HTERT-HM (cell line): Measurements from ENCODE around the genes SLMAP, DNASE1L3, PDHB and FAM107A.

DNA sequence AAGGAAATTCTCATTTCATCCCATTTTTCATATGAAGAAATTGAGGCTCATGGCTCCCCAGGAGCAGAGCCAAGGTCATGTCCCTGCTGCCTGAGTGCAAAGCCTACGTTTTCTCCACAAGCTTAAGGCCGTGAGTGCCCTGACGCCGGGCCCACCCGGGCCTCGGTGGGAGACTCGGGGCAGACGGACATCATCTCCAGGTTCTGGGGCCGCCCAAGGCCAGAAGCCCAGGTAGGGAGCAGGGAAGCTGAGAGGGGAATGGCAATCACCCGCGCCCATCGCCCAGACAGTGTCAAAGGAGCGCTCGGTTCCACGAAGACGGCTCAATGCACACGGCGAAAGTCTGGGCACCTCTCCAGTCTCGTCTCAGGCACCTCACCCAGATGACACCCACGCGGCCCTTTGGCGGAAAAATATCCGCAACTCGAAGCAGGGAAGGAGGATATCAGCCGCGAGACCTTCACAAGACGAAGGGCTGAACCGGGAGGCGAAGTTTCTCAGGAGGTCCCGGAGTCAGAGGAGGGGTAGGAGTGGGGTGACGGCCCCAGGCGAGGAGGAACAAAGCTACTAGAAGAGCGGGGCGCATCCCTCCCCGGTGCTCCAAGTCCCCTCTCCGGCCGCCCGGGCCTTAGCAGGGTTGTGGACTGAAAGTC is 940 bp downstream of the IL17RD start:
- RRBS: 3% methylated on average over 5 of the region's 38 CpGs

DNA sequence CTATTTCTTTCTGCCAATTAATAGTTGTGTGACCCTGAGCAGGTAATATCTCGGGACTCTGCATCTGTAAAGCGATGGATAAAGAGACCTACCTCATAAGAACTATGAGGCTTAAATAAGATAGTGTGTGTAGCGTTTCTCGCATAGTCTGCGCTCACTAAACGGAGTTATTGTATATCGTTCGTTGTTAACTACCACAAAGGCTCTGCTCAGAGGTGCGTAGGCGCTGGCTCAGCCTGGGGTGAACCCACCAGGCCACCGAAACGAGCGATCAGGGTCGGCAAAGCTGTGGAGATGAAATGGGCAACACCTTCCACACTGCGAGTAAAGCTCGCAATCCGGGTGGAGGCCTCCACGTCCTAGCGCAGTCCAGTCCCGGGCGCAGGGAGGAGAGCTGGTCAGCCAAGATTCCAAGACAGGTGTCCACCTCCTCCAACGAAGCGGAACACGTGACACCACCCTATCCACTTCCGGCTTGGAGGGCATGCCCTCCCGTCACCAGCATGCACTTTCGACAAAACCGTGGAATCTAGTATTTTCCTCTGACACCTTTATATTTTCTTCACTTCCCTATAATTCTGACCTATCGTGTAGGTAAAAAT is 395 bp upstream of the PDE12 start:
- RRBS: 2% methylated on average over 5 of the region's 29 CpGs

DNA sequence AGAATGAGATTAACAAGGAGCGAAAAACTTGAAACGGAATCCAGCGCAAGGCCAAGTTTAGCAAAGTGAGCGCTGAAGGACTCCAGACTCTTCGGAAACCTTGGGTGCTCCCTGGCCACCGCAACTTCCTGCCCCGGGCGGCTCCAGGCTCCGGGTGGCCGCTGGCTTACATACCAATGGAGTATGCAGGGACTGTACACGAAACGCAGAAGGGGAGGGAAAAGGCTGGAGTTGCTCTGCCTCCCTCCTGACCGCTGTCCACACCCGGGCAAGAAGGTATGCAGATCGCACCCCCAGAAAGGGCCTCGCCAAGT is 746 bp downstream of the ARF4 start:
- RRBS: 1% methylated on average over 4 of the region's 16 CpGs

DNA sequence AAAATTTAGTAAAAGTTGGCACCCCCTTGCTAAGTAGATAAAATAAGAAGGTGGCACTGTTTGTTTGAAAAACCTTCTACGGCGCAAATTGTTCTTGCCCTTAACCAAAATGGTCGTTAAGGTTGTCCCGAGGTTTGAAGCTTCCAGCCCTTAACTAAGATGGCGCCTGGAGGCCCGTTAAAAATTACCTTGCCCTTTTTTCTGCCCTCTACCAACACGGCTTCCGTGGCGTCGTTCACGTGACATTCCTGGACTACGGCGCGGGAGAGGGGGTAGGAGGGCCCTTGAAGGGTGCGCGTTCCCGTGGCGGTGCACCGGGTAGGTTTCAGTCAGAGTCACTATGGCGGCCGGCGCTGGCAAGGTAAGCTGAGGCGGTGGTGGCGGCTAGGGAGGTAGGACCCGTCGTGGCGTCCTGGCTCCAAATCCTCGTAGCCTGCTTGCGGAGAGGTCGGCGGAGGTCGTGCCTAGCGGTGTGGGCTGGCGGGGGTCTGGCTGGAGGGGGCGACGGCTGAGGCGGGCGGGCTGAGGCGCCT is at the start of gene SLMAP:
SLMAP (plus strand) TSS at position 328 of the 533 bp plus-strand sequence.
- RRBS: no CpG with 5 or more reads among the region's 39 CpGs

GRCh38 chr3:57860499-57861090 is 104.5 kb downstream of the SLMAP start:
- RRBS: no CpG with 5 or more reads among the region's 4 CpGs

- RRBS: no CpG with 5 or more reads among the region's 5 CpGs
These were observed 58.3 kb upstream of the FLNB start for GRCh38 chr3:57949868-57950371.

DNA sequence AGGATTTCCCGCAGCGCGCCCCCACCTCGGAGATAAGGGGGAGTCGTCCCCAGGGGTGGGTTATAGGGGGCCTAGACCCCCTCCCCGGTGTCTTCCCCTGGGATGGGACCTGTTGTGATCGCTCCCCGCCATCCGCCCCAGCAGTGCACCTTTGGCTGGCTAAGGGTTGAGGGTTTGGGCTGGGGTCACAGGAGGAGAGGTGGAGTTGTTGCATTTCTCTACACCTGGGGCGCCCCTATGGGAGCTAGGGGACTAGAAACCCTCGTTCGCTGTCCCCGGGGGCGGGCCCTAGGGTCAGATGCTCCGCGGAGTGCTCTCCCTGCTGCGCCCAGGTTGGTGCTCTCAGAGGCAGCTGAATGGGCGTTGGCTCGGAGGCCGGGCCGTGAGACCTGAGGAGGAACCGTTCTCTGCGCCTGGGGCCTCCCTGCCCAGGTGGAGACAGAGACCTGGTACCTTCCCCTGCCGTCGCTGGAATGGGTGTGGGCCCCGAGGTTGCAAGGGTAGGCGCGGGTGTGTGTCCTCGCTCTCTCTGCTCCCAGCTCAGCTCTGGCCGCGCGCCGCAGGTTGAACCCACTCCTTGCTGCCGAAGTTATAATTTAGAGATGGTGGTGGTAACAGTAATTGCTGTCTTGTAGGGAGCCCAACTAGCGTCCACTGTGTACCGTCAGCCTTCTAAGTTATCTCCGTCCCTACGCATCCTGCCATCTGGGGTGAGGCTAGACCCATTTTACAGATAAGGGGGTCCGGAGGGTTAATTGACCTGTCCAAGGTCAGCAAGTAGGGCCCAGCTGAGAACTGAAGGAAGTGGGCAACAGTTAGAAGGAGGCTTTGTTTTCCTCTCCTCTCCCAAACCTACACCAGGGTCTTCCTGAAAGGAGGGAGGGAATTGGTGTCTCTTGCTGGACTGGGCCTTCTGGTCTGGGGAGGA is 974 bp downstream of the FLNB start:
- RRBS: 2% methylated on average over 7 of the region's 39 CpGs

DNA sequence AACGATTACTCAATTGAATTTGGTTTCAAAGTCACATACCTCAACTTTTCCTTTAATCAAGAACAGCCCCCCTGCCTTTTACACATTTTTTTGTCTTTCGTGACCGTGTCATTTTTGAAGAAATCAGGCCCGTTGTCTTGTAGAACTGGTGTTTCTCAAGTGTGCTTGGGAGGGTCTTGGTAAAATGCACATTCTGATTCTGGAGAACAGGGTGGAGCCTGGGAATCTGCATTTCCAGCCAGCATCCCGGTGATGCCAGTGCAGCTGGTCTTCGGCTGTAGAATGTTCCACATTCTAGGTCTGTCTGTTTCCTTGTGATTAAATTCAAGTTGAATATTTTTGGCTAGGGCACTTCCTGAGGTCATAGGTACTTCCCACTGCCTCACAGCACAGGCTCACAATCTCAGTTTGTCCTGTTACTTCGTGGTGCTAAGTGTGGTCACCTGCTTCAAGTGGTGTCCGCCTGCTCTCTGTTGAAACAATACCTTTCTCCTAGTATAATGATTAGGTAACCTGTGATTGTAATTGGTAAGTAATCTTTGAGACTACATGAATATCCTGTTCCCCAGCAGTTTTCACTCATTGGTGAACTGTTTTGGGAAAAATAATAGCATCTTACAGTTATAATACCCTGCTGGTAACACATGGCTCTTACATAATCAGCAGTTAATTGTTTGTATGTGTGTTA is 40.1 kb downstream of the FLNB start:
- RRBS: no CpG with 5 or more reads among the region's 8 CpGs

- RRBS: no CpG with 5 or more reads among the region's 10 CpGs
These were observed 90.5 kb downstream of the DNASE1L3 start for GRCh38 chr3:58120061-58120892.

DNA sequence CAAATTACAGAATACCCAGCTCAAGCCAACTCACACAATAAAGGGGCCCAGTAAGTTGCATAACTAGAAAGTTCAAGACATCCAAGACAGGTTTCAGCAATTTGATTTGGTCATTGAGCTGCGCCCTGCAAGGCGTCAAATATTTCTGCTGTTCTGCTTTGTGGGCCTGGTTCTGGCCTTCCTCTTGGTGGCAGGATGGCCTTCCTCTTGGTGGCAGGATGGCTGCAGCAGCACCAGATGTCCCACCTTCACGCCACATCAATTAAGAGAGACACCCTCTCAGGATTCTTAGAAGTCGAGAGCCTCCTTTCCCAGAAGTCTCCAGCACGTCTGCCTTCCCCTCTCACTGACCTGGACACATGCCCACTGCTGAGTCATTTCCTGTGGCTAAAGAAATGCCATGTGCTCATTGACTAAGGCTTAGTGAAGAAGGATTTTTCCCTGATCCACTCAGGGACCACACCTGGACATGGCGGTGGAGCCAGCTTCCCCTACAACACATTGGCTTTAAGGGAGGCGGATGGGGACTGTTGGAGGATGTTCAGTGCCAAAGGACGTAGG is 49.1 kb downstream of the DNASE1L3 start:
- RRBS: no CpG with 5 or more reads among the region's 8 CpGs

- RRBS: no CpG with 5 or more reads among the region's 15 CpGs
These were observed at the start of gene DNASE1L3 for GRCh38 chr3:58210717-58211569. DNASE1L3 (minus strand) TSS chr3:58210972.

DNA sequence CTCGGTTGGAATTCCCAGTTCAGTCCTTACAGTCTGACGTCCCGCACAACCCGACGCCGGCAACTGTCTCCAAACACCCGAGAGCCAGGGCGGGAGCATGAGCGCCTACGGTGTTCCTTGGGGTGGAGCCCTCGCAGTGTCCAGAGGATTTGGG is 788 bp upstream of the ABHD6 start:
- RRBS: no CpG with 5 or more reads among the region's 11 CpGs

GRCh38 chr3:58246604-58247063 is 9.0 kb downstream of the ABHD6 start:
- RRBS: no CpG with 5 or more reads among the region's 4 CpGs

DNA sequence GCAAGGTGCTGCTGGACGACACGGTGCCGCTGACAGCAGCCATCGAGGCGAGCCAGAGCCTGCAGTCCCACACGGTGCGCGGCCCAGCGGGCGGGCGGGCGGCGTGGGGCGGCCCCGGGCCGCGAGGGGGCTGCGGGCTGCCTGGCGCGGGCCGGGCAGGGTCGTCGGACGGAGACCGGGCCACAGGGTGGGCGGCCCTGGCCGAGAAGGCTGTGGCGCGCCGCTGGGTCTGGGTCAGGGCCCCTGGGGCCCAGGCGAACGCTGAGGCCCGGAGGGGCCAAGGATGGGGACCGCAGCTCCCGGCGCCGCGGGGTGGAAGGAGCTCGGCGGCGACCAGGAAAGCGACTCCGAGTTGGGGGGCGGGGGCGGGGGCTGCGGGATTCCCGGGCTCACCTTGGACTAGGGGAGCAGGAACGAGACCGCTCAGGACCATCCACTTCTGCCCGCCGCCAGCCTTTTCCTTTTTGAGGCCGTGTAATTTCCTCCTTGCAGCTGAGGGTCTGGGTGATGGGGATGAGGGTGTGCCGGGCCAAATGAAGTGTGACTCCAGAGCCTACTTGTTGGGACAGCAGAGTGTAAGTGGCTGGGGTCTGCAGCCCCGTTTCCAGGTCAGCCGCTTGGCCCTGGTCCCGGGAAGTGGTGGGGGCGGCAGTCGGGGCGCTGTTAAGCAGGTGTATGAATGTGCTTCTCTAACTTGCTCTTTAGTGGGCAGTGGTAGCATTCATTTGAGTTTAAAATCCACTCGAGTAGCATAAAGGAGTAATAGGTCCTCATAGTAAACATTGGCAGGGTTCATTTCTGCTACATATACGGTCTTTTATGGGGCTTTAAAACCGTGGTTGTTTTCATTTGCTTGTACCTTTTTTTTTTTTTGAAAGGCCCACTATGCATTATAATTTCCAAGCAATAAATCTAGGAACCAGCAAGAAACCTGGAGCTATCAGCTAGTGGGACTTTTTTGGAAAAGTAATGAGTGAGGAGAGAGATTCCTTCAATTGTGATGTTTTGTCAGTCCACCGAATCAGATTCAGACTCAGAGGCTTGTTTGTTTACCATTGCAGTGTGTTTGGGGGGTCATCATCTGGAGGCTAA is 671 bp downstream of the PXK start:
- RRBS: 1% methylated on average over 37 of the region's 63 CpGs

GRCh38 chr3:58433252-58434327 is at the start of gene PDHB:
PDHB (minus strand) TSS chr3:58433832.
- RRBS: 1% methylated on average over 19 of the region's 69 CpGs

DNA sequence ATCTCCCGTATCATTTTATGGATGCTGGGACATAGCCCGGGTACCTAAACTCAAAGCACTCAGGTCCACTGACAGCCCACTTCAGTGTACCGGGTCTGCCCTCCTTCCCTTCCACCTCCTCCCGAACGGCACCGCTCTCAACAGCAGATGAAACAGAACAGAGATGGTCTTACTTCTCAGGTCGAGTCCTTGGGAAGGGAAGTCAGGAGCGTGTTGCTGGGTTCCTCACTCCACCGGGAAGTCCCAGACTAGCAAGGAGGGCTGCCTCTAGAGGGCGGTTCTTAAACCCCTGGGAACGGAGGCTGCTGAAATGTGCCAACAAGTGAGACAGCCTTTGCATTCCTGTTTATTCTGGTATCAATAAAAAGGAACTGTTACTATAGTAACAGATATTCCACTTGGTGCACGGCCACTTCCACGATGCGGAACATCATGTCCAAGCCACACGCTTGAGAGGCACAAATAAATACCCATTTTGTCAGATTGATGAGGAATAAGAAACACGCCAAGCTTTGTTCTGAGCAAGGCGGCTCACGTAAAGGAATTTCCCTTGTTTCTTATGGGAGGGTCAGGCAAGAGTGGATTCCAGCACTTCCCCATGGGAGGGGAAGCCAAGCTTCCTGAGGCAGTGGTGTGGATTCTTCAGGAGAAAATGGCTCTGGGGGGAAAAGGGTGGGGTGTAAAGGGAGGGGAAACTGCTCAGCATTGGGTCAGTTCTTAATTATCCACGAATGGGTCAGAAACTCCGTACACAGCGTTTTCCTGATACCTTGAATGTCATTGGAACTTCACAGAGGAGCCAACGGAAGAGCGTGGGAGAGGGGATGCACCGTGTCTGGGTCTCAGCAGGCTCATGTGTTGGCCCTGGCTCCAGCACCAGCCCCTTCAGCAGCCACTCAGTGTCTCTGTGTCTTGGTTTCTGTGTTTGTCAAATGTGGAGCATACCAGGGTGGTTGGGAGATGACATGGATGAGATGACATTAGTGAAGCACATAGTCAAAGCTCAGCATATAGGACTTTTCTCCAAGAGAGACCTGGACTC is at the start of gene FAM107A:
FAM107A (minus strand) TSS at position 256 of the 1,042 bp plus-strand sequence.
- RRBS: 11% methylated on average over 3 of the region's 24 CpGs

GRCh38 chr3:58586777-58587294 is 9.6 kb upstream of the FAM107A start:
- RRBS: 27% methylated on average over 21 of the region's 48 CpGs

GRCh38 chr3:58671226-58671689 is 4.7 kb upstream of the FAM3D start:
- RRBS: no CpG with 5 or more reads among the region's 5 CpGs